ENCODE results near the gene UPK1B.

DNA sequence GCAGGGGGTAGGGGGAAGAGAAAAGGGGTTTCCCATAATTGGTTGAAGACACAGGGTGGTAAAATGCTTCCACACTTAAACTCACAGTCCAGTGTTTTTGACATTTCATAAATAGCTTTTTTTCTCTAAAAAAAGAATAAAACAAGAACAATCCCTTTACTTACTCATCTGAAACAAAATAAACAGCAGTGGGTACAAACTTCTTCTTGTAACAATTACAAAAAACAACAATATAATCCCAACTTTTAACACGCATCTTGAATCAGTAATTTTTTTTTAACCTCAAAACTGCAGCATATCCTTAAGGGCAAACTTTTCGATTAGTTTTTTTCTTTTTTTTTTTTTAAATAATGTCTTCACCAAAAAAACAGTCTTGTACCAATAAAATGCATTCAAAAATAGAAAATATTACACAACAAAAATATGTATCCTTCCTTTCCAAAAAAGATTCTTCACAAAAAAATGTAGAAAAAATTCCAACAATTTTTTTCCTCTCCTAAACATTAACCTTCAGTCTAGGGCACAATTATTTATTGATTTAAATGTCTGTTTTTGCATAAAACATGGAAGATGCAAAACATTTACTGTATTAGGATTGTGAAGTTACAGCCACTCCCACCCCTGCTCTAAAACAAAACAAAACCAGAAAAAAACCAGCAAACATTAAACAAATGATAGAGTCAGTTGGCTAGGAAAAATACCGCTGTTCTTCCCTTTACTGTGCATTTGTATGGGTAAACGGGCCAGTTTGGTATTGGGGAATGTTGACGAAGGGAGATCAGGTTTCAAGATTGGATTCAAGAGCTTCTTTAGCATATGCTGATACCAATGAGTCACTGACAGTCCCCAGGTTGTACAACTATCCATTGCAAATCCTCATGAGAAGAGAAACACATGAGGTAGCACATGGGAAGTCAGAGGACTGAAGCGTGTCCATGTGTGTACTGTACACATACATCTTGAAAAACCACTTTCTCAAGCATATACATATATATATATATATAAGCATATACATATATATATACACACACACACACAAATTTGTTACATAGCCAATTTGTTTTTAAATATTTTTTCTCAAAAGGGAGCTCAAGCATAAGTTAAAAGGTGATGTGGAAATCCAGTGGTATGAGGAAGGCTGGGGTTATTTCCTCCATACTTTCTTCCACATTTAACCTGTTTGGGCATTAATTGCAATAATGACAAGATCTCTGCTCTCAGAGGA is 25.4 kb downstream of the TIGIT start:
- RRBS: no CpG with 5 or more reads among the region's 6 CpGs

GRCh38 chr3:114380007-114380933 is 86.4 kb downstream of the TIGIT start:
- RRBS: 91% methylated on average over 3 of the region's 10 CpGs

GRCh38 chr3:114449957-114450561 is 156.2 kb downstream of the TIGIT start:
- RRBS: no CpG with 5 or more reads among the region's 8 CpGs

GRCh38 chr3:114452956-114453472 is 159.2 kb downstream of the TIGIT start:
- RRBS: no CpG with 5 or more reads among the region's 3 CpGs

DNA sequence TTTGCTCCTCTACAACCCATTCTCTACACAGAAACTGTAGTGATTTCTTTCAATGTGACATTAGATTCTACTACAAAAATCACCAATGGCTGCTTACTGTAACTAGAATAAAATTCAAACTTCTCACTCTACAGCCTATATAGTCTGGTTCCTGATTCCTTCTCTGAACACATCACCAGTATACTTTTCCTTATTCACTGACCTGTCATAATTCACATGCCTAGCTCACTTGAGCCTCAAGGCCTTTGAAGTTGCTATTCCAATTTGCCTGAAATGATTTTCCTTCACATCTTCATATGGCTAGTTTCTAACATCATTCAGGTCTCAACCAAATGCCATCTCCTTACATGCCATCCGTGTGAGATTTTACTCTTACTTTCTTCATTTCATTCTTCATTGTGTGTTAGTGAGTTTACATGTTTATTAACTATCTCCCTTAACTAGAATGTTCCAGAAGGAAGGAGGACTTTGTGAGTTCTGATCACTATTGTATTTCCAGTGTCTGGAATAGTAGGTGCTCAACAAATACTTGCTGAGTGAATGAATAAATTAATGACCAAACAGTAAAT is 264.9 kb downstream of the TIGIT start:
- RRBS: no CpG with 5 or more reads among the region's 1 CpG

DNA sequence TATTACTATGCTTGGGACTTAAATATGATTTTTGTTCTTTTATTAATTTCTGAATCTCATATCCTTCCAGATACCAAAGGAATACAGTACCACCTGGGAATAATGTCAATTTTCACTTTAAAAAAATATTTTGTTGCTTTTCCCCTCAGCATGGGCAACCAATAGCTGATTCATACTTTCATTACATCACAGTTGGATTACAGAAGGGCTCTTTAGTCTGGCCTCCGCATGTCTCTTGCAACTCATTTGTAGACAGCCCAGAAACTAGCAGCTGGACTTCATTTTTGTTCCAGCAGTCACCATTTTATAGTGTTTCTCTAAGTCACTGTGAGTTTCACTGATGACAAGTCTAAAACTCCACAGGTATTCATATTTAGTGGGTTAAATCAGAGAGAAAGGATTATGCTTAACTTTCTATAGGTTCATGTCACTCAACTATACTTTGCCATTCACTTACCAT is 390.2 kb downstream of the ZBTB20 start:
- RRBS: no CpG with 5 or more reads among the region's 1 CpG

DNA sequence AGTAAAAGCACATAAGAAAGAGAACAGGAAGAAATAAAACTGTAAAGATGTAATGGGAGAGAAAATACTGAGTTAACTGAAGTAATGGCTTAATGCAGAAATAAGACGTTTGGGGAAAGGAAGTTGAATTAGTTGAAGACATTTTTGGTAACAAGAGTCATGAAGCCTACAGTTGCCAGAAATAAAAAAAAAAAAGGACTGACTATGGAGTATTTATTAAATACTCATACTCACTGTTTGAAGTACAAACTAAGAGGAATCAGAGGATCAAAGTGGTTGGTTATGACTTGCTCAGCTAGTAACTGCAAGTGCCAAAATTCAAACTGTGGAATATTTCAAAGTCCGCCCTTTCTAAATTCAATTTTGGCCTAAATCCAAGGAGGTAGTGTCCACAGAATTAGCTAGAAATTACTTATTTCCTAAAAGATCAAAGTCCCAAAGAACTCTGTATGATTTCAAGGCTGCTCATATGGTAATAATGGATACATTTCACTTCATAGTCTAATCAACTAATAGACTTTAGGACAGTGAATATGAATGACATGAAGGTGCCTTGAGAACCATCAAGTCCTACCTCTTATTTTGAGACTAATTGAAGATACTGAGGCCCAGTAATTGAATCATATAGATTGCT is 274.5 kb downstream of the ZBTB20 start:
- RRBS: no CpG with 5 or more reads among the region's 2 CpGs

GRCh38 chr3:115498808-115499290 is 124.5 kb upstream of the GAP43 start:
- RRBS: no CpG with 5 or more reads among the region's 2 CpGs

DNA sequence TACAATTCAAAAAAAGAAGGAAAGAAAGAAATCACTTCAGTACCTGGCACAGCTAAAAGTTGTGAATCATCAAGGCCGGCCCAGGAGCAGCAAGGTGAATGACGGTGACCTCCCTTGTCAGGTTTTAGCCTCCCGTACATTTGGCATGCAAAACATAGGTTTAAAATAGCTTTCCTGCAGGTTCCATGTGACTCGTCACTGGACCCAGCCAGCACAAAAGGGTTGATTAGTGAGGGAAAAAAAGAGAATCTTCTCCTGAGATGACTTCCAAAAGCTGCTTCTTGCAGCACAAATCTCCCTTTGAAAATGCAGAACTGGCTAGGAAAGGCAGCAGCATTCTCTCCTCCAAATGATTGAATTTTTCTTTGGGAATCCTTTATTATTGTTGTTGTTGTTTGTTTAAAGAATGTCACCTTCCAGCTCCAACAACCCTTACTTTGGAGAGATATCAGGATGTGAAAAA is 394.1 kb downstream of the LSAMP start:
- RRBS: no CpG with 5 or more reads among the region's 4 CpGs

GRCh38 chr3:117218696-117219054 is 773.4 kb upstream of the LSAMP start:
- RRBS: no CpG with 5 or more reads among the region's 3 CpGs

DNA sequence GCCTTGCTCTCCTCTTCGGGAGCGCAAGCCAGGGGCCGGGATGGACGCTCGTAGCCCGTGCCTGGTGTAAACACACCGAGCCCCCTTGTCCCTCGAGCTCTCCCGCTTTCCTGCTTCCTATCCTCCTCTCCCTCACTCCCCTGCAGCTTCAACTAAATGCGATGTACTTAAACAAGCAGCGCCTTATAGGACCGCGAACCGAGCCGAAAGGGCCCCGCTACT is 1037.3 kb downstream of the IGSF11 start:
- RRBS: 2% methylated on average over 3 of the region's 16 CpGs

DNA sequence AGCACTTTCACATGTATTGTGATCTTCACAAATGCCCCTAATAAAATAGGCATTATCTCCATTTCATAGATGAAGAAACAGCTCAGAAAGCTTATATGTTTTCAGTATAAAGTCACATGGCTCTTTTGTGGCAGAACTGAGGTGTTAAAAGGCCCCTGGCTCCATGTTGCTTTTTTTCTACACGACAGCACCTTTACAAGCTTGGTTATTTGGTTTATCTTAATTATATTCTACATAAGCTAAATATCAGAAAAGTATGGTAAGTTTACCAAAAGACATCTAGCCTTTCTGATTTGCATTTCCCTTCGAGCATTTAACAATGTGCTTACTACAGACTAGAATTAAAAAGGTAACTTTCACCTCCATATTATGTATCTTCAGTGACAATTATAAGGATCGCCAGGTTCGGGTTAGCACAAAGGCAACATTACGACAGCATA is 68.4 kb downstream of the IGSF11 start:
- RRBS: no CpG with 5 or more reads among the region's 5 CpGs

- RRBS: no CpG with 5 or more reads among the region's 18 CpGs
These were observed at the start of gene UPK1B for GRCh38 chr3:119173168-119173970. Gene UPK1B, plus strand, starts transcription at chr3:119173598.

- RRBS: no CpG with 5 or more reads among the region's 4 CpGs
These were observed 3.1 kb downstream of the ARHGAP31 start for GRCh38 chr3:119297033-119297843.

DNA sequence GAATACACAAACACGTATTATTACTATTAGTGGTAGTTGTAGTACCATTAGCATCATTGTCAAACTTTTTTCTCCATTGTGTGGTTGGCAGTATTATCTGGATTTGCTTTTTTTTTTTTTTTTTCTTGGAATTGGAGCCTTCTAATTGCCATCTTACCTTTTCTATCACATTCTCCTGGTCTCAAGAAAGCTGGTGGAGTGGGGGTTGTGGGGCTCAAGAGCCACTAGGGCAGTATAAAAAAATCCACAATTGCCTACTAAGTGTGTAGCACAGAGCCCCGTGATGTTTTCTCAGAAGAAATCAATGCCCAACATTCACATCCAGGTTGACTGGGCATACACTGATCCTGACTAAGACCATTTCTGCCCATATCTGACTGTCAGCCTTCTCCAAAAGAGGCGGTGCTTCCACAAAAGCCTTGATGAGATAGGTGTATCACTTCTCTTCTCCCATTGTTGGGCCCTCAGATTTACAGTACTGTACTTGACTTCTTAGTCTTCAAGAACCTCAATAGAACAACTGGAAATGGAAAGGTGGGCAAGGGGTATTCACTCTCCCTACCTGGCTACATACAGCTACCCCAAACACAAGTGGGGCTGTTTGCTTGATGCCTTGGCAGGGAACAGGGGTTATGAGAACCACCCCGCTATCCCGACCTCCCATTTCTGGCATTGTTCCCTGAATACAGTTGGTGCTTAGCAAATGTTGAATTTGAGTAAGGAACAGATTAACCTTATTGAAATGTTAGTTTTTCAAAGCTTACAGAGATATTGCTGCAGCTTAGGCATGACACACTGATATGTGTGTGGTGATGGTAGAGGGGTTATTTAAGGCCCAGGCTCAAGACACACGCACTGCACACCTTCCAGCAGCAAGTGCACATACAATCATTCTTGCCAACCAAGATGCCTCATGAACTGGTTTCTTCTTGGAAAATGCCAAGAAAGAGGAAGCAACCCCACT is 1.3 kb downstream of the POPDC2 start:
- RRBS: no CpG with 5 or more reads among the region's 6 CpGs

GRCh38 chr3:119809958-119810476 is 28.1 kb downstream of the NR1I2 start:
- RRBS: 90% methylated on average over 9 of the region's 39 CpGs

DNA sequence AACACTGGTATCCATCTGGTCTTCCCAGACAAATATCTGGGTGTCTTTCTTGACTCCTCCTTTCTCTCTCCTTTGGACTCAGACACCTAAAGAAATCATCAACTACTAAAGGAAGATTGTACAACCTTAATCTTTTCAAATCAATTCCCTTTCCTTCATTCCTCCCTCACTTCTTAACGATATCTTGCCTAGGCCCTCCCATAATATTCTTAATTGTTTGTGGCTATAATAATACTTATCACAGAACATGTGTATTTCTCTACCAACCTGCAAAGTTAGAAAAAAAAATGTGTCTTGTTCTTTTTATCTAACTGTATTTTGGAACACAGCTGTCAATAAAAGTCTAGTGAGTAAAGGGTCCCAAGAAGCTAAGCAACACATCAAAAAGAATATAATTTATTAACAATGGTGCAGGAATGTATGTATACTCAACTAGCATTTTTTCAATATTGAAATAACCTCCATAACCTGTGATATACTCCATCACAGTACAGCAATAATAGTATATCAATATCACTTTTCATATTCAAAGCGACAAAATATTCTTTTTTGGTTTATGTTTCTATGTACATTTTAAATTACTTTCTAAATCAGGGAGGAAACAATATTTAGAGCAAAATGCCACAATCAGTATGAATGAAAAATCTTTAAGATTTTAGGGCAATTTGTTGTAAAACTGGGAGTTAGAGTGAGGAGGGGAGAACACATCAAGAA is 39.2 kb downstream of the GSK3B start:
- RRBS: no CpG with 5 or more reads among the region's 2 CpGs

DNA sequence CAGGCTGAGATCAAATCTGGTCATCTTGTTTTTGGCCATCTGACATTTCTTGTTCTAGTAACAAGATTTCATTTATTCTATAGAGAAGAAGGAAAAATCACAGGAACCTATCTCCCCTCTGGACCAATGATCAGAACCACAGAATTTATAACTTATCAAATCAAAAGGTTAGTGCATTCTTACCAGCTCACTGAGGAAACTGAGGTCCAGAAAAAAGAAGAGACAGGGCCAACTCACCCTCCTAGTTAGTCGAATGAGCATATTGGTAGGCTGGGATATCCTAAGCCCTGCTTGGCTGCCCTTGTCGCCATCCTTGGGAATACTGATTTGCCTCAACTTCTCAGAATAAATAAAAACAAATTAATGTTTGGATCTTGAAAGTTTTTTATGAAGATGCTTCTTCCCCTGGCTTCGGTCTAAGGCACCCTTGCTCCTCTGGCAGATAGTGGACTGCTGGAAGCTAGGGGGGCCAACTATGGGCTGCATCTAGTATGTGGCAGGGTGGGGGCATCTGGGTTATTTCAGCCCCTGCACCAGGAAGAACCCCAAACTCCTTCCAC is 46.5 kb upstream of the LRRC58 start:
- RRBS: no CpG with 5 or more reads among the region's 3 CpGs

GRCh38 chr3:120446023-120446792 is 4.6 kb downstream of the FSTL1 start:
- RRBS: no CpG with 5 or more reads among the region's 7 CpGs

- RRBS: no CpG with 5 or more reads among the region's 1 CpG
These were observed 1.2 kb upstream of the HGD start for GRCh38 chr3:120683162-120683645.